Epithelial cell of esophagus (primary cell): ENCODE results near the gene LAPTM5.

DNA sequence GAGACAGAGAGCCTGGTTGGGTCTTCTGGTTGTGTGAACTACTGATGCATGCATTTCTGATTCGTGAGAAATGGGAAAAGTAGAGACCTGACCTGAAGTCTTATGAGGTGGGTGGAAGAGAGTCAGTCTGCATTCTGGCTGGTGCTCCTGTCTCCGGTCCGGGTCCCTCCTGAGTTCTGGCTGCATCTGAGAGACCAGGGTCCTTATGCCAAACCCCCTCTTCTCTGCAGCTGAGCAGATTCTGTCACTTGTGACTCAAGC lies 638.7 kb downstream of the MATN1 start:
- RRBS: no CpG with 5 or more reads among the region's 3 CpGs

DNA sequence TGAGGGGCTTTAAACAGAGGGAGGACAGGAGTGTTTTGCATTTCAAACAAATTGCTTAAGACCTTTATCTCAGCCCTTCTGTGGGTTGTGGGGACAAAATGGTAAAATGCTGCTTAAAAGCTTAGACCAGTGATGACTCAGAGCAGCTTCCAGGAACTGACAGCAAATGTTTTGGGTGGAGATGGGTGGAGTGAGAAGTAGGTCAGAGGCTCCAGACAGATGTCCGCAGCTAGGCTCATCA lies 532.3 kb downstream of the MATN1 start:
- RRBS: no CpG with 5 or more reads among the region's 1 CpG

DNA sequence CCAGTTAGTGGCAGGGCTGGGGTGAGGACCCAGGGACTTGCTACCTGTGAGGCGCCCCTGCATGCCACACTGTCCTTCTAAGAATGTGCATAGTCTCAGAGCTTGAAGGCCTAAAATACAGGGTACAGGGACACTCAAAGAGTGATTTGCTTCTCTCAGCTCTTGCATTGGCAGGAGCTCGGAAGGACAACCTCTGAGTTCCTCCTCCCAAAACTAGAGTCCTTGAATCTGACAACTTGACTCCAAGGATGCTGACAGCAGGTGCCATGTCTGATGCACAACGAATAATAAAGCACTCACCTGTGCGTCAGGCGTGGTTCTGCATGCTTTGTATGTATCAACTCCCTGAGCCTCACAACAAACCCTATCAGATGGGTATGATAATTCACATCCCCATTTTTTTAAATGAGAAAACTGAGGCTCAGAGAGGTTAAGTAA lies 1.5 kb downstream of the LAPTM5 start:
- RRBS: no CpG with 5 or more reads among the region's 5 CpGs

DNA sequence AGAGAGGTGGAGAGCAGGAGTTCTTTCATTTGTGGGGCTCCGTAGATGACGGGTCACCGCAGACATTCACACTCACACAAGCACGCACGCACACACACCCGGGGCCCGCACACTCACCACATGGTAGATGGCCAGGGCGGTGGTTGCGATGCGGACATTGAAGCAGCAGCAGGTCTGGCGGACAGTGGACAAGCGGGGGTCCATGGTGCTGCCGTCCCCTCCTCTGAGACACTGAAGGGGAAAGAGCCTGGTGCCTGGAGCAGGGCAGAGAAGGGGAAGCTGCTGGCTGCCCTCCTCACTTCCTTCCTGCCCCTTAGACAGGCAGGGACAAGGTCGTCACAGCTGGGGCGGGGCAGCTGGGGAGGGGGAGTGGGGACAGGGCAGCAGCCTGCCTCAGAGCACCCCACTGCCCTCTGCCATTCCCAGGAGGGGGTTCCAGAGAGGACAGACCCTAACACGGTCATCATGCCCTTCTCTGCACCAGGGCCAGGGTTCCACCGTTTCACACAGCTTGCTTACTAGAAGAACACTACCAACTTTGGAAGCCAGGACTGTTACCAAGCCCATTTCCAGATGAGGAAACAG lies at the start of gene LAPTM5:
Gene LAPTM5 (minus strand): TSS at position 233 of the 585 bp plus-strand sequence.
- RRBS: no CpG with 5 or more reads among the region's 17 CpGs

DNA sequence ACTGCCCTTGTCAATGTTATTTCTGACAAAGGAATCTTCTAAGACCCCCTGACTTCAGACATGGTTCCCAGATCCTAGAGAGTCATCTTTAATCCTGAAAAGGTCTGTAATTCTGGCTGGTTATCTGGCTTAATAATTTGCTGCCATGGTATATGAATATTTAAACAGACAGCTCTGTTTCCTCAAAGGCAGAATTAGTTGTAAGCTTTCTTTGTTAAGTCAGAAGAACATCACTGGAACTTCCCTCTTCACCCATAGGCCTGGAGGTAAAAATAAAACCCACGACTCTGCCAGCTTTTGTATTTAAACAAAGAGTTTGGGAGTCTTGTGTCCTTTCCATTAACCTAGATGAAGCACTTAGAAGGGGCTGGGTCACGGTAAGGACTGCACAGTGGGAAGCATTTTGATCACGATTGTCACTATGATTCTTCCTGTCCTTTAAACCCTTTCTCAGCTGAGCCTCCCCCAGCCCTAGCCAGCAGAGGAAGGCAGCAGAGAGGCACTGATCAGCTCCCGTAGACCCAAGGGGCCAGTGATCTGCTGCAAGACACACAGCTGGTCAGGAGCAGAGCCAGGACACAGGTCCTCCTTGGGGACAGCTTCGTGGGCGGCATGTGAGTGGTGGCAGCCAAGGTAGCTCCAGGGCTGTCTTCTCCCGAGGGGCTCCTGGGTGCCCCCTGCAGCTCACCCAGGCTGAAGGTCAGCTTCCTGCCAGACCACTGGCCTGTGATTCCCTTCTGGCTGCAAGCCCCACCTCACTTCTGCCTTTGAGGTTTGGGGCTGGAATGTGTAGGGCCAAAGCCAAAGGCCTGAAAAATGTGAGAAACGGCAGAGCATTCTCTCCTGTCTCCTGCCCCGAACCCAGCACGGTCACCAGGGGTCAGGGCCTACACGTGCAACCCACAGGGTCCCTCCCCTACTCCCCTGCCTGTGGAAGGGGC lies 3.9 kb upstream of the LAPTM5 start:
- RRBS: no CpG with 5 or more reads among the region's 11 CpGs

DNA sequence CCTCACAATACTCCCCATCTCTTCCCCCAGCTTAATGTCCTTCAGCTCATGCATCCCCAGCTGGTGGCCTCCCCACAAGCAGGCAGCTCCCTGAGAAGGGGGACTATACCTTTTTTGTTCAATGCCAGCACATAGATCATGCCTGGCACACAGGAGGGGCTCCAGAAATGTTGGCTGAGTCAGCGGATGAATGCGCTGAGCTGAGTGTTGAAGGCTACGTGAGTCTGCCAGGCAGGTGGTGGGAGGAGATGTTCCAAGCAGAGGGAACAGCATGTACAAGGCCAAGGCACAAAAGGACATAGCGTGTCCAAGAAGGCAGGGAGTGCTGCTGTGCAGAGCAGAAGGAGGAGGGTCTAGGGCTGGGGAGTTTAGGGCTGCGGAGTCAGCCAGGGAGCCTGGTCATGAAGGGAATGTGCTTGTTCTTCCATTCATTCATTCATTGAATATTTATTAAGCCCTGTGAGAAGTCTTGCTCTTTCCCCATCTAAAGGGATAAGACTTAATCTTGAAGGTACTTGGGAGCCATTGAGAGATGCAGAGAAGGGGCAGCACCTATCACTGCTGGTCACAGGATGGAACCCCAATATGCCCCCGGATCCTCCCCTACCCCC lies 31.0 kb upstream of the LAPTM5 start:
- RRBS: no CpG with 5 or more reads among the region's 6 CpGs

GRCh38 chr1:30879266-30879839 lies 29.2 kb downstream of the SDC3 start:
- RRBS: no CpG with 5 or more reads among the region's 4 CpGs

DNA sequence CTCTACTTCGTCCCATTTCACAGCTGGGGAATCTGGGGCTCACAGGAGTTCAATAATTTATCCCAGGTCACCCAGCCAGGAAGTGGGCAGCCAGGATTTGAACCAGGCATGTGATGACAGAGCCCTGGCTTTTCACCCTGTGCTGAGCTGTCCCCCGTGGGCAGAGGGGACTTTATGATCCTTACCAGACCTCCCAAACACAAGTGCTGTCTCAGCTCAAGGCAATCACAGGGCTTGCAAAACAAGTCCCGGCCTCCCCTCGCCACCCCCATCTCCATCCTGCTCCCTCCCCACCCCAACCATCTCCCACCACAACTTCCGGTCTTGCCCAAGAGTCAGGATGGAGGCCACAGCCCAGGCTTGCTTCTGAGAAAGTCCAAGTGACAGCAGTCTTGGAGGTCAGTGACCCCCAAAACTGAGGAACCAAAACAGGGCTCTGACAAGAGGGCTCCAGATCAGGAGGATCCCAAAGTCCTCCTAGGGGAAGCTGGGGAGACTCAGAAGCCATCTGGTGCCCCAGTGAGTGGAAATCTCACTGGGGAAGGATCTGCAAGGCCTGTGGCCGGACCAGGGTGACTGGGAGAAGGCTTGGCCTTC lies 4.4 kb upstream of the SDC3 start:
- RRBS: 25% methylated on average over 1 of the region's 6 CpGs

DNA sequence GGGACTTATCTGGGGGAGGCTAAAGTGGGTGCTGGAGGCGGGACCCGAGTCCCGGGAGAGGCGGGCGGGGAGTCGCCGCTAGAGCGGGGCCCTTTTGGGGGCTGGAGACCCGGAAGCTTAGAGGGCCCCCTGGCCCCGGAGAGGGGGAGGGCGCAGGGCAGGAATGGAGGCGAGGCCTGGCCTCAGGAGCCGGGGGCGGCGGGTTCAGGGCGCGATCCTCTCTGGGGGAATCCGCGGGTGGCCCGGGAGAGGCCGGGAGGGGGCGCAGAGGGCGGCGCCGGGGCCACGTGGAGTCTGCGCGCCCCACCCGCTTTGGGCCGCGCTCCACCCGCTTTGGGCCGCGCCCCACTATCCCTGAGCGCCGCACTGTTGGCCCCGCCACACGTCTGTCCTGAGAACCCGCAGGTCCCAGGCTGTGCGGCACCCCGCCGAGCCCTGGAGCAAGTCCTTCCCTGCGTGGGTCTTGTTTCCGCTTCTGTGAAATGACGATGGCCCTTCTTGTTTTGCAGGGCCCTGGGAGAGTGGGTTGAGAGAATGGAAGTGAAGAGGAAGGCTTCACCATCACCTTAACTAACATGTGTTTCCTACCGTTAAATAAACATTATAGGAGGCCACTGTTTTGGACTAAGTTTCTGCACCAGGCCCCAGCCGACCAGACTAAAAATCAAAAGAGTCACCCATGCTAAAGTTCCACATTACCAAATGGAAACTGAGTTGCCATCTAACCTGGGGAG lies 84.3 kb downstream of the NKAIN1 start:
- RRBS: 3% methylated on average over 18 of the region's 47 CpGs

DNA sequence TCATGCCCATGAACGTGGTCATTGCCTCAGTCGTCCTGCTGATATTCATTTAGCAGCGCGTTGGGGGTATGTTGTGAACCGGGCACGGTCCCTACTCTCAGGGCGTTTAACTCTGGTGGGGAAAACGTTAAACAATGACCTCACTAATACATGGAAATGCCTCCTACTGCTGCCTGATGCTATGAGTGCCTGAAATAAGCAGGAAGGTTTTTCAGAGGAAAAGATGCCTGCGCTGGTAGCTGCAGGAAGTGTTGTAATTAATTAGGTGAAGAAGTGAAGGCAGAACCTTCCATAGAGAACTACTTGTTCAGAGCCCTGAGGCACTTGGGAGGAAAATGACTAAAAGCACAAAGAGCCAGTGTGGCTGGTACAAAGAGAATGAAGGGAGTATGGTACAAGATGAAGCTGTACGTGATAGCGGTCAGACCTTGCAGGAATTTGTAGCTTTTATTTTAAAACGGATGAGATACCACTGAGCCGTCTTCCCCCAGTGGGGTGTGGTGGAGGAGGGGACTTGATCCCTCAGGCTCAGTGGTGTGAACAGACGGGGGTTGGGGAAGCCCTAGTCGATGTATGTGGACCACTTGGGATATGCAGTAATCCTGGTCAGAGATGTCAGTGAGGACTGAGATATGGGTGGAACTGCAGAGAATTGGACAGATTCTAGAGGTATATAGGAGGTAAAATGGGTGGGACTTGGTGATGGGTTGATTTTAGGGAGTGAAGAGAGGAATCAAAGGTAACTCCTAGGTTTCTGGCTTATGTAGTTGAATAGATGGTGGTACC lies 888 bp downstream of the ZCCHC17 start:
- RRBS: no CpG with 5 or more reads among the region's 15 CpGs

GRCh38 chr1:31370871-31371431 lies 1.9 kb downstream of the FABP3 start:
- RRBS: no CpG with 5 or more reads among the region's 9 CpGs

DNA sequence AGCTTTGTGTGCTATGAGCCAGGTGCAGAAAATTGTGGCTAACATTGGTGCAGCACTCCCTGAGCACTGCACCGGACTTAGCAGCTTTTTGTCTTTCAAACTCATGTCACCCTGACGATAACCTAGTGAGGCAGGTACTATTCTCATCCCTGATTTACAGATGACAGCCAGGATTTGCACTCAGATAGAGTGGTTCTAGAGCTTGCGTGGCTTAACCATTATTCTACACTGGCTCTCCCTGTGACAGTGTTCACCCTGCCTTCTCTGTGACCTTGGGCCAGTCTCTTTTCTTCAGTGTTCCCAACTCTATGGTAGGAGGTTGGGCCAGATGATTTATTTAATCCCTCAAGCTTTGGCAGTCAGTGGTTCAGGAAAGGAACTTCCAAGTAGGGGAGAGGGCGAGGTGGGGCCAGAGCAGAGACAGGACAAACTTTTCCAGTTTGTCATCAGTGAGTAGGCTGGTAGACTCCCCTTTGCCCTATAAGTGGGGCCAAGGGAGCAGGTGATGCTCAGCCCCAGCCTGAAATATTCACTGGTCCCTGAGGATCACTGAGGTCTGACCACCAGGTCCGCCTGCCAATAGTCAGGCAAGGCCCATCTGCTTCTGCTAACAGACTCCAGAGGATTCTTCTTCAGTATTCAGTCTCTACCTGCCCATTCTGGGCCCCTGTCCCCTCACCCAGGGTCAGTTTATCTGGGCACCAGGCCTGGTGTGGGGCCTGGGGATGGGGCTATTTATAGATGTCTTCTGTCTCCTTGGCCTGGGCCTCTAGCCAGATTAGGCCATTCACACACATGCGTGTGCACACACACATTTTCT lies 8.7 kb upstream of the FABP3 start:
- RRBS: no CpG with 5 or more reads among the region's 6 CpGs

GRCh38 chr1:31422393-31423174 lies 9.6 kb downstream of the SERINC2 start:
- RRBS: no CpG with 5 or more reads among the region's 13 CpGs

- RRBS: no CpG with 5 or more reads among the region's 18 CpGs
These were observed 52.3 kb upstream of the TINAGL1 start for GRCh38 chr1:31523664-31524754.

- RRBS: no CpG with 5 or more reads among the region's 4 CpGs
These were observed 15.4 kb downstream of the TINAGL1 start for GRCh38 chr1:31591840-31592047.

DNA sequence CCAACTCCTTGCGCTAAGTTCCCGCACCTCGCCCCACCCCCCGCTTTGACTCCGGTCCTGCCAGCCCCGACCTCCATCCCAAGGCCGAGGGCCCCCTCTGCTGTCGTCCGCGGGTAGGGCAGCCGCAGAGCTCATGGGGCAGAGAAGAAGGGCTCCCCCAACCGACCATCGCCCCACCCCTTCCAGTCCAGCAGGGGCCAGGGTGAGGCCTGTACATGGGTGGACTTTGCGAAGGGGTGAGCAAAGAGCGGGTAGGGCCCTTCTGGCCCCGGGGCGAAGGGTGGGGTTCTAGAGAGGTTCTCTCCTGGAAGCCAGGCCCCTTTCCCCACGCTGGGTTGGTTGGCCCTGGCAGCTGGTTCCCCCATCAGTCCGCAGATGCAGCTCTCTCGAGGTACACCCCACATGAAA lies 25.1 kb upstream of the ADGRB2 start:
- RRBS: no CpG with 5 or more reads among the region's 20 CpGs

- RRBS: no CpG with 5 or more reads among the region's 6 CpGs
These were observed 22.0 kb upstream of the SPOCD1 start for GRCh38 chr1:31837691-31838392.

DNA sequence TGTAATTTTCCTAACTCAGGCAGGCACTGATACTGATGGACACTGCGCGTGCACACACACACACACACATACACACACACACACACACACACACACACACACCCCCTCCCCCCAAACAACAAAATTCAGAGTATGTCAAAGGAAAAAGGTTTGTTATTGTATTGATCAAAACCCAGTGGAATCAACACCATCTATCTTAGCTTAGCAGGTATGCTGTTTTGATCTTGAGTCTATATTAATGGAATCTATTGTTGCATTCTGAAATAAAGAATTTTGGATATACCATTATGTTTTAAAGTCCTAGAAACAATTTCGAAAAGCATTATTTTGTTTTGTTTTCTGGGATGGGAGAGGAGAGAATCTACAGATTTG lies 31.5 kb downstream of the PTP4A2 start:
- RRBS: no CpG with 5 or more reads among the region's 3 CpGs

DNA sequence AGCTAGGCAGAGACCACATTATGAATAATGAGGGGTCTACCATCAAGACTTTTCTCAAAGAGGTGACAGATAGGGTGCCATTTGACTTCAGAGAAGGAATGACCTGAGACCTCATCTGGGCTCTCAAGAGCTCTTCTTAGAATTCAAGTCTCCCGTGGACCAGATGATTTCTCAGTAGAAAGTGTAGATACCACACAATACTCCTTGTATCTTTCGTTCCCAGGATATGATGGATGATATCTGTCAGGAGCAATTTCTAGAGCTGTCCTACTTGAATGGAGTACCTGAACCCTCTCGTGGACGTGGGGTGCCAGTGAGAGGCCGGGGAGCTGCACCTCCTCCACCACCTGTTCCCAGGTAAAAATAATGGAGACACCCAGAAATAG lies 23.0 kb downstream of the KHDRBS1 start:
- RRBS: no CpG with 5 or more reads among the region's 5 CpGs